Tongue (tissue), 2 donors: Measurements from ENCODE around the gene MARCHF10.

- RAMPAGE, long total RNA, result no peak
Measured at GRCh38 chr17:62790789-62791052, 17.4 kb downstream of the MARCHF10 start.

DNA sequence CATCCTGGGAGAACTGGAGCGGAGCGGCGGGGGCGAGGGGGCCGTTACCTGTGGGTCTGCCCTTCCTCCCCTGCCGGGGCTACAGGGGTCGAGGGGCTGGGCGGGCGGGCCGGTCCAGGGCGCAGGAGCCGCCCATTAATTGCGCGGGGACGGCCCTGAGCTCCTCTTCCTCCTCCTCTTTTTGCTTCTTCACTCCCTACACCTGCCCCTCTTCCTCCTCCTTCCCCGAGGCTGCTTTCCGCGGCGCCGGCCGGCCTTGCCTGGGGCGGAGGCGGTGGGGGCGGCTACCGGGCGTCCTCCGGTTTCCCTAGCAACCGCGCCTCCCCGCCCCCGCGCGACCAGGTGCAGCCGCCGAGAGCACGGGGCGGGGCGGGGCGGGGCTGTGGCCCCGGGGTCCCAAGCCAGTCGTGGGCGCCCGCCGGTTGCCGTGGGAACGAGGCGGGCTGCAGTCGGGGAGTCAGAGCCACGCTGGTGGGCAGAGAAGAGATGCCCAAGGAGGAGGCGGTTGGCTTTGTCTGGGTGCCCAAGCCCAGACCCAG lies at the start of gene MARCHF10:
TSS of gene MARCHF10 (minus strand) at position 286 of the 539 bp plus-strand sequence.
- RAMPAGE, long total RNA, result no peak

- RAMPAGE, long total RNA, result no peak
Measured at GRCh38 chr17:62965586-62966173, 355 bp upstream of the TANC2 start.

DNA sequence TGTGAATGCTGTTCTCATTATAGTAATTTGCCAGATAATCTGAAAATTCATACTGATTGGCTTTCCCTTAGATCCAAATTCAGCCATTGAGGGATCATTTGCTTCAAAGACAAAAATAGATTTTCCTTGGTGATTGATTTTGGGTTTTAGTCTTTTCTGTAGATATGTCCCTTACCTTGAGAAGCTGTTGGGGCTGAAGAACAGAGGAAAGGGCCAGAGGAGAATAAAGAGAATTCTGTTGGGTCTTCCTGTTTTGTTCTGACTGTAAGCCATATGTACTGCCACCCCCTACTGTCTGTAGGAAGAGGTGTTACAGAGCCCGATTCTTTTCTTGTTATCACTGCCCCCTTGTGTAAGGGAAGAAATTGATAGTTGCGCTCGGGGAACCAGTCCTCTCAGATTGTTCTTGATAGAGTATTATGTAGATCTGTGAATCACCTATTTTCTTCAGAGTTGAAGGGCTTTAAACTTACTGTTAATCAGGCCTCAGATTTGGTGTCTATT lies 2.3 kb downstream of the TANC2 start:
- RAMPAGE, long total RNA, result no peak

DNA sequence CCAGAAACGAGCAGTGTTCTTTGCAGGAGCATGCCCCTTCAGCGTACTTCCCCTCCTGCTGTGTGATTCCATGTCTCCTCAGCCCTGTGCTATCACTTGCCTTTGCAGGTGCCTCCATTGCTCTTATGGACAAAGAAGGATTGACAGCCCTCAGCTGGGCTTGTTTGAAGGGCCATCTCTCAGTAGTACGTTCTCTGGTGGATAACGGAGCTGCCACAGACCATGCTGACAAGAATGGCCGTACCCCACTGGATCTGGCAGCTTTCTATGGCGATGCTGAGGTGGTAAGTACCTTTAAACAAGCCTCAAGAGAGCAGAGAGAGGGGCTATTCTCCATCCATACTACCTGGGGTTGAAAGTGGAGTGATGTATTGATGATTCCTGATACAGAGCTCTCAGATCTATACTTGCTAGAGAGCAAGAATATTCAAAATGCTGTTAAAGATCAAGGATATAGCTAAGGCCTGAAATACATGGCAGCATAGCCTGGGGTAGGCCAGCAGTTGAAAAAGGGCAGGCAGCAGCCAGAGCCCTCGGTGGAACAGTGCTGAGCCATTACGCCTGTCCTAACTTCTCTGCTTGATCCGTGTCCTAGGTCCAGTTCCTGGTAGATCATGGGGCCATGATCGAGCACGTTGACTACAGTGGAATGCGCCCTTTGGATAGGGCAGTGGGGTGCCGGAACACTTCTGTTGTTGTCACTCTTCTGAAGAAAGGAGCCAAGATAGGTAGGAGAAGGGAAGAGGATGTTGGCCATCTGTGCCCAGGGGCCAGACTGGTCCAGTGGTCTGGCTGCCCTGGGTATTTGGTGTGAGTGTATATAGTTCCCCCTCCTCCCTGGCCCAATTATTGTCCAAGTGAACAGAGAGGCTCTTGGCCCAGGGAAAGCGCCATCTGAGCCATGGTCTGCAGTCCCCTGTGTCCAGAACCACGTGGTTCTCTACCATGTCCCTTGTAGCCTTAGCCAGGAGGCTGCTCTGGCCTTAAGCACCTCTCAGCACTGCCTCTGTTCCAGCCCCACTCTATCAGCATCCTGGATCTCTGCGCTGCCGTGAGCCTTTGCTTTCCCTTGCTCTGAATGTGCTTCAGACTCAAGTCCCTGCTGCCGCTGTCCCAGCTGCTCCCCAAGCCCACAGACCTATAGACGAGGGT lies 34.3 kb downstream of the CYB561 start:
- RAMPAGE, long total RNA, result no peak

DNA sequence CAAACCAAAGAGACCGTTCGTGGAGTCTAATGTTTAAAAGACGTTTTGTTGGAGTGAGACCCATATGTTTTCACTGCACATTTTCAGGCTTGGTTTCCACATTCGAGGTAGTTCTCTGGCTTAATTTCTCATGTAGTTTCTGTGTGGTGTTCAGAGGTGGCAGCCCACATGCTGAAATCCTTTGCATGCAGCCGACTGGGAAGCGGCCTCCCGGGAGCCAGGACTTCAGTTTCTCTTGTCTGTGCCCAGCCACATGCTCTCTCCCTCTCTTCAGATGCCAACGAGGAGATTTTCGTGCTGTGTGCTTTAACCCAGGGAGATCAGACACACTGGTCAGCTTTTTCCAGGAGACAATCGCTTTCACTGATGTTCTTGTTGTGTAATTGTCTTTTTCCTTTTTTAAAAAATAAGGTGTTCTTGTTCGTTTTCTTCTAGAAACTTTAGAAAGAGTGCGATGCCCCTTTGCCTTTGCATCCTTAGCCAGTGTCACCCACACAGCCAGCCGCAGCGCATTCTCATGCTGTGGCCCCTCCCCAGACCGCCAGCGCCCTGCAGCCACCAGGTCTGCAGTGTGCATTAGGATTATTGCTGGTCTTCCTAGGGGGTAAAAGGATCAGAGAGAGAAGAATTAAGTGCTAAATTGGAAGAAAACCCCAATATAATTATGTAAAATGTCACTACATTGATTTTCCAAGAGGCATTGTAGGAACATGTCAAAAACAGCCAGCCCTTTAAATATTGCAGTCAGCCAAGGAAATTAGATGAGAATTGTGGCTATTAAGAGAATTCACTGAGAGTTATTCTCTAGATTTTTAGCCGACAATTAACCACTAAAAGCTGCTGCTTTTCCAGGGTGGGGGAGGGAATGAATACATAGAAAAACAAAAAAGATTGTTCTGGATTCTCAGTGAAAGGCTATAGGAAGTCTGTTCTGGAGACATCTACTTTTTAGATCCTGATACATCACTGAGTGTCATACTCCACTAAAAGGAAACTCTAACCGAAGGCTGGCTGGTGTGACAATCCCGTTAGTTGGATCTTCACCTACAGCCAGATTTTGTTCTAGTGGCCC lies 23.9 kb downstream of the CYB561 start:
- RAMPAGE, long total RNA, result no peak

DNA sequence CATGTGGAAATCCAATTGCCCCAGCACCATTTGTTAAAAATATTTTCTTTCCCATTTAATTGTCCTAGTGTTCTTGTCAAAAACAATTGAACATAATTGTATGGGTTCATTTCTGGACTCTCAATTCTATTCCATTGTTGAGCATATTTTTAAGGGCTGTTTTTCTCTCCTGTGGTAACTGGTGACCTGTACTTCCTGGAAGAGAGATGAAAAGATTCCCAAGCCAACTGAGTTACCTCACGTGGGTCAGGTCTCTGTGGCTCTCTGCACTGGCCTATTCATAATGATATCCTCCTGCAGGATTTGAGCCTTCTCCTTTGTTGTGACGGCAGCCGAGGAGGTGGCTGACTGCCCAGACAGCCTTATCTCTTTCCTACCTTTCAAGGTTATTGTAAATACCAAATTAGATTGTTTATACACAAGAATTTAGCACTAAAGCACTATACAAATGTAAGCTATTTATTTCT lies 2.7 kb upstream of the ACE start:
- RAMPAGE, long total RNA, result no peak

DNA sequence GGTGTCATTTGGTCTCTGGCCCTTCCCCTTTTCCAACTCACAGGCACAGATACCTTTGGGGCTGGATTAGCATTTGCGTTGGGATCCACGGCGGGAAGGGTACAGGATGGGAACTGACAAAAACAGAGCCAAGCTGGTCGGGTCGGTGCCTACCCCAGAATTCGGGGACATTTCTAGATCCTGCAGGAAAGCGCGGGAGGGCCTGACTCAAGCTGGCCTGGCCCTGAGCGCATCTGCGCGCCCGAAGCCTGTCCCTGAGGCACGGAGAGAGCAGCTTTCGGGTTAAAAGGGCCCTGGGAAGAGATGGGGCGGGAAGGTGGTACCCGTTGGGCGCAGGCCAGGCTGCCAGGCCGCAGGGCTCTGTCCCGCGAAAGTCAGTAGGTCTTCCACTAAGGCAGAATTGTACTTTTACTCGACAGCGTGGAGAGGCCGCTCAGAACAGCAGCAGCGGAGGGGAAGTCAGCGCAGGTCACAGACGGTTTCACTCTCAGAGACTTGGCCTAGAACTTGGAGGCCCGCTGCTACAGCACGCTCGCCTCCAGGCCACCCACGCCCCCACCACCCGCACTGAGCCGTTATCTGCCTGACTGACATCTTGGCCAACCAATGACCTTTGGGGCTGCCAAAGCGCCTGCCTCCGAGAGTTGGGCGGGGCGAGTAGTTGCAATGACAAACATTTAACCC lies 502 bp upstream of the DCAF7 start:
- RAMPAGE, long total RNA, result no peak

GRCh38 chr17:63550829-63551725 lies 800 bp downstream of the DCAF7 start:
- RAMPAGE, long total RNA, result no peak

DNA sequence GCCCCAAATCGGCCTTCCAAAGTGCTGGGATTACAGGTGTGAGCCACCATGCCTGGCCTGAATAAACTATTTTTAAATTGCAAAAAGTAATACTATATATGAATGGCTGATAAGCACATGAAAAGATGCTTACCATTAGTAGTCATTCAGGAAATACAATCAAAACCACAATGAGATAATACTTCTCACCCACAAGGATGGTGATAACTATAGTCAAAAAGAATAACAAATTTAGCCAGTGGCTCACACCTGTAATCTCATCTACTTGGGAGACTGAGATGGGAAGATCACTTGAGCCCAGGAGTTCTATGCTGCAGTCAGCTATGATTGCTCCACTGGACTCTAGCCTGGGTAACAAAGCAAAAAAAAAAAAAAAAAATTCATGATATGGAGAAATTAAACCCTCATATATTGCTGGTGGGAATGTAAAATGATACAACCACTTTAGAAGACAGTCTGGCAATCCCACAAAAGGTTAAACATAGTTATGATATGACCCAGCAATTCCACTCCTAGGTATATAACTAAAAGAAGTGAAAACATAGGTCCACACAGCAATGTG lies 2.3 kb upstream of the TACO1 start:
- RAMPAGE, long total RNA, result no peak

- RAMPAGE, long total RNA, result no peak
Measured at GRCh38 chr17:63610131-63610706, 9.5 kb downstream of the TACO1 start.

GRCh38 chr17:63681156-63681878 lies 18.6 kb downstream of the LIMD2 start:
- RAMPAGE, long total RNA, result no peak

GRCh38 chr17:63695240-63696224 lies 4.4 kb downstream of the LIMD2 start:
- RAMPAGE, long total RNA, result no peak

DNA sequence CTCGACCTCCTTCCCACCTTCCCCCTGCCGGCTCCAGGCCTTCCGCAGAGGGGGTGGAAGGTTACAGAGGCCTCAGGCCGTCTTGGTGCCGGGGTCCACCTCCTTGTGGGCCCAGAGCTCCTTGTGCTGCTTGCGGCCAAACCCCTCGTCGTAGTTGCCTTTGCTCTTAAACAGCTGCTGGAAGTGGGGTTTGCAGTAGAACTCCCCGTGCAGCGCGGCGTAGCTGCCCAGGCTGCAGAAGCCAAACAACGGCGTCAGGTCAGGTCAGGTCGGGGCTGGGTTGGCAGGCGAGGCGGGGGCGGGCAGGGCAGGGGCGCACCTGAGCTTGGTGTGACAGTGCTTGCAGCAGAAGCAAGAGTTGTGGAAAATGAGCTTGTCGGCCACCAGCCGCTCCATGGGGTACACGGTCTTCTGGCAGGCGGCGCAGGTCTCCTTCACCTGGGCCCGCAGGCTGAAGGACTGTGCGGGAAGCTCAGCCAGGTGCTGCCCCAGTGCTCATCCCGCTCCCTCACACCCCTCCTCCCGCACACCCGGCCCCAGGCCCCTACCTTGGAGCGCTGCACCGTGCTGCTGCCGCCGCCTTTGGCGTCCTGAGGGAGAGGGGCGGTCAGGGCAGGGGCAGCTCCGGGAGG lies 1.3 kb downstream of the LIMD2 start:
- RAMPAGE, long total RNA, result no peak

DNA sequence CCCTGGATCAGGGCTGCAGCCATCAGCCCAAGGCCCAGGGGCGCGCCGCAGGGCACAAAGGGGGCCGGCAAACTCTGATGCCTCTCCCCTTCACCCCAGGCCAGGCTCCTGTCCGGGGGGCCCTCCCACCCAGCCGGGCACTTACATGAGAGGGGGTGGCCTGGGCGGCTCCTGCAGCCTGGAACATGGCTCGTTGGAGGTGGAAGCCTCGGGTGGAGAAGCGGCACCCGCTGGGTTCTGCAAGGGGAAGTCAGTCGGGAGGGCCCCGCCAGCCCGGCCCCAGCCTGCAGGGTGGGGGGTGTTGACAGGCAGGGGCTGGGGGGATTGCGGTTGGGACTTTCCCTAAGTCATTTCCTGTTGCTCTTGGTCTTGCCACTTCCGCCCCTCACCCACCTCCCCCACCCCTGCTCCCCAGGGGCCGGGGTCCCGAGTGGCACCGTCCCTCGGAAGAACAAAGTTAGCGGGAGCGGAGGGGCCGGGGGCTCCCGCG lies 768 bp downstream of the LIMD2 start:
- RAMPAGE, long total RNA, result start-site peak on the minus strand centred at position 247 of the sequence, 12 bp wide, 7 and 5 reads in 2 replicates

GRCh38 chr17:63752150-63752608 lies 10.6 kb upstream of the STRADA start:
- RAMPAGE, long total RNA, result no peak

DNA sequence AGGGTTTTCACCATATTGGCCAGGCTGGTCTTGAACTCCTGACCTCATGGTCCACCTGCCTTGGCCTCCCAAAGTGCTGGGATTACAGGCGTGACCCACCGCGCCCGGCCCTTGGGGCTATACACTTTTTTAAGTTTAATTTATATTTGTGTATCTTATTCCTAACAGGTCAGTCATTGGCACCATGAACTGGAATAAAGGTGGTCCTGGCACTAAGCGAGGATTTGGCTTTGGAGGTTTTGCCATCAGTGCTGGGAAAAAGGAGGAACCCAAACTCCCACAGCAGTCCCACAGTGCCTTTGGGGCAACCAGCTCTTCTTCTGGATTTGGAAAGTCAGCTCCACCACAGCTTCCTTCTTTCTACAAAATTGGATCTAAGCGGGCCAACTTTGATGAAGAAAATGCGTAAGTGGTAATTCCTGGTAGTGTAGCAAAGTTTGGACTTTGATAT lies 12.9 kb downstream of the DDX42 start:
- RAMPAGE, long total RNA, result no peak

- RAMPAGE, long total RNA, result no peak
Measured at GRCh38 chr17:63829244-63829736, 1.8 kb upstream of the FTSJ3 start.

- RAMPAGE, long total RNA, result no peak
Measured at GRCh38 chr17:63832406-63833462, 5.3 kb upstream of the FTSJ3 start.

- RAMPAGE, long total RNA, result no peak
Measured at GRCh38 chr17:63836841-63837294, 5.6 kb downstream of the SMARCD2 start.